H7 (cell line): ENCODE results near the genes BNIPL, C1orf56 and POGZ.

DNA sequence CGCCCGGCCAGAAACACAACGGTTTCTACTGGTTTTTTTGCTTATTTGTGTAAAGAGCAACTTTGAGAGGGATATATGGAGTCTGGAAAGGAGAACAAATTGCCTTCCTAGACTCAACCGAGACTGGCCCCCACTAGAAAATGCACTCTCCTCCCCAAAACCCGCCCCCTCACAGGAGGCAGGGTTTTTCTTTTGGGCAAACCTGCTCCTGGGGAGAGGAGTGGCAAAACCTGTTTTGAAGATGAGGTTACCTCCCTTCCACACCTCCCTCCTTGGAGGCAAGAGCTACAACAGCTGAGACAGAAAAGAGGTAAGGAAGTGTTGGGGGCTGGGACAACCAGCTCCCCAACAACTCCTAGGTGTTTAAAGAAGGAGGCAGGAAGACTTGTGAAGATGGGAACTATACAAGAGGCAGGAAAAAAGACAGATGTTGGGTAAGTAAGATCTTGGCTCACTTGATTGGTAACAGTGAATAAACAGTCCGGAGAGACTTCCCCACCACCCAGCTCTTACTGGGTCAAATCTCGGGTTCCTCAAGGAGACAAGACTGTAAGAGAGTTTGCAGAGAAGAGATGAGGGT lies at the start of gene BNIPL:
Gene BNIPL, plus strand, starts transcription at position 254 of the 580 bp plus-strand sequence.
- RAMPAGE, long total RNA, result no peak

GRCh38 chr1:151047561-151048466 lies at the start of gene C1orf56:
Gene C1orf56, plus strand, starts transcription at chr1:151047751.
- RAMPAGE, long total RNA, result start-site peak on the plus strand at chr1:151047707-151047737, 12 reads

DNA sequence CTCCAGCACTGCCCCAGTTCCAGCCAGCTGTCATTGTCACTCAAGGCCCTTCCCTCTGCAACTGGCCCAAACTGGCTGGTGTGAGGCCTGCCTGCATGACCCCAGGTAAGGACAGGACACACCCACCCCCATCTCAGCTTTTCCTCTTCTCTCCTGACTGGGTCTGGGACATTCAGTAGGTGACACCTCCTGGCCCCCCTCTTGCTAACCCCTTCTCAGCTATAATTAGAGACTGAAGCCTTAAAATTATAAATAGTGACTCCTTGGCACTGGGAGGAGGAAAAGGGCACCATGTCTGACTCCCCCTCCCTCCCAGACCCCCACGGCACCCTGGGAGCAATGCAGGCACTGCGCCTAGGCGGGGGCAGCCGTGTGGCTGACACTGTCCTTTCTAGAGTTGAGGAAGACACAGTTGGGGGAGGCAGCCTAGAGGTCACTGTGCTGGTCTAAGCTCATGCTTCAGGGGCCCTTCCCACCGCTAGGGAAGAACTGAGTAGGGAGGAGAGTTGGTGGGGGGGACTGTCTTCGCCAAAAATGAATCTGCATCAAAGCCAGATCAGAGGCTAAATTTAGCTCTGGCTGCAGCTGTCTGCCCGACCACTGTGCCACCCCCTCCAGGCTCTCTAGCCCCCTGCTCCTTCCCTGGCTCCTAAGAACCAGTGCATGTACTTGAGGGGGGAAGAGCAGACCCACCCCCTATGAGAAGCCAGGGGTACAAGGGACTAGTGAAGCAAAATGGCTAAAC lies 3.5 kb downstream of the SEMA6C start:
- RAMPAGE, long total RNA, result no peak

GRCh38 chr1:151237788-151238121 lies 16.8 kb upstream of the PSMD4 start:
- RAMPAGE, long total RNA, result no peak

DNA sequence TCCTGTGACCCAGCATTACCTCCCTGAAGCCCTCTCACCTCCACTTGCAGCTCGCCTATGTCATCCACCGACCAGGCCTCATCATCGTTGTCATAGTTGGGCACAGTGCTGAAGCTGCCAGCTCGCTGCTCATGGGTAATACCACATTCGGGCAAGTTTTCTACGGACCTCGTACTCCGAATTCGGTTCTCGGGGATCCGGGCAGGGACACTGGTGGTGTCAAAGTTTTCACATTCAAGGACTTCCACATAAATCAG lies 21.2 kb downstream of the PI4KB start:
- RAMPAGE, long total RNA, result no peak

DNA sequence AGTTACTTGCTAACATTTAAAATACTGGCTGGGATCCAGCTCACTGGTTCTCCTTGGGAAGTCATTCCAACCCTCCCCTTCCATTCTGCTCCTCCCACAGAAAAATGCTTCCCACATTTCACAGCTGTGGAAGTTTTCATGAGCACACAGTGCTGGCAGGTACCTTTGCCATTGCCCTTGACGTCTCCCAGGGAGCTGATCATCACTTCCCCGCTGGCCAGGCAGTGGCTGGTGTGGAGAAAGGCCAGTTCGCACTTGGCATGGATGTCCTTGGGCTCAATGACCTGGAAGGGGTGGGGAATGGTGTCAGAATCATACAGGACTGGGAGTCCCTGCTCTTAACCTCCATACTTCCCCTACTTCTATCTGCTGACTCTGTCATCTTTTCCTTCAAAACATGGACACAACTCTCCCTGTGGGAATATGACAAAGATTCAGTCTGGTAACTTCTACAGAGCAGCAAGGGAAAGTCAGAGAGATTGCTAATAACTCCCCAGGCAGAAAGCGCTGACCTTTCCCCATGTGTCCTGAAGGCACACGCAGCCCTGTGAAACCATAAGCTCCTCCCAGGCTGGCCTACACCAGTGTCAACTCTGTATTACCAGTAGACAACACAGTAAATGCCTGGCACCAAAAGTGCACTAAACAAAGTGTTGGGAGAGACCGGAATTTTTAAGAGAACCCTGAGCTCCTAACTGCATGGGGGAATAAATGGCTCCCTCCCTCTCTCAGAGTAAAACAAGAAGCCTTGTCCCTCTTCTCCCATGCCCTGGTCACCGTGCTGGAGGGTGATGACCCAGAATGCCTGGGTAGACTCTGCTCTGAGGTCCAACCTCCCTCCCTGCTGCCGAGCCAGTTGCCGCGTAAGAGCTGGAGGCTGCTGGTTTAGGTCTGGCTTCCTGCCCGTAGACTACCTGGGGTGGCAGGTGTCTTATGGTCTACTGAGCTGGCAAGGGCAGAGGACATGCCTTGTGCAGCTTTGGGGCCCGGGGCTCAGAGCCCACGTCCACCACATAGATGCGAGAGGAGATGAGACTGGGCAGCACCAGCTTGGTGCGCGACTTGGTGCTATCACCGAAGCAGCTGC lies 4.1 kb downstream of the SELENBP1 start:
- RAMPAGE, long total RNA, result no peak

DNA sequence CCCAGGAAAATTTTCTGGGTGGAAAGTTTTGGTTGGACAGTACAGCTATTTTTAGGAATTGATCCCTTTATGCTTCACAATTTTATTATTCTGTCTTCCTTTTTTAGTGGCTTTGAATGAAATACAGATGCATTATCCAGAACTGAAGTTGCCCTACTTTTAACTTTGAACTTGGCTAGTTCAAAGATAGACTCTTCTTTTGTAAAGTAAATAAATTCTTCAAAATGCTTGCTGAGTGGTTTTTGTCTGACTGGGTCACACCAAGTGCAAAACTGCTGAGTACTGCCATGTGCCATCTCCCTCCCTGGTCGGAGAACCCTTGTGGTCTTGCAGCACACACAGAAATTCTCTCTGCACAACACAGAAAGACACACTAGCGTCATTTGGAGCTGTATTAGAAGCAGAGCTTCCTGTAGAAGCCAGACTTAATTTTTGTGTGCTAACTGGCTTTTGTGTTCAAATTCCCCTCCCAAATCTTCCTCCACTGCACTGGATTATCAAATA lies 2.4 kb downstream of the PSMB4 start:
- RAMPAGE, long total RNA, result no peak

- RAMPAGE, long total RNA, result no peak
Observed at GRCh38 chr1:151459024-151459744, at the start of gene POGZ. Gene POGZ, minus strand, starts transcription at chr1:151459494.

DNA sequence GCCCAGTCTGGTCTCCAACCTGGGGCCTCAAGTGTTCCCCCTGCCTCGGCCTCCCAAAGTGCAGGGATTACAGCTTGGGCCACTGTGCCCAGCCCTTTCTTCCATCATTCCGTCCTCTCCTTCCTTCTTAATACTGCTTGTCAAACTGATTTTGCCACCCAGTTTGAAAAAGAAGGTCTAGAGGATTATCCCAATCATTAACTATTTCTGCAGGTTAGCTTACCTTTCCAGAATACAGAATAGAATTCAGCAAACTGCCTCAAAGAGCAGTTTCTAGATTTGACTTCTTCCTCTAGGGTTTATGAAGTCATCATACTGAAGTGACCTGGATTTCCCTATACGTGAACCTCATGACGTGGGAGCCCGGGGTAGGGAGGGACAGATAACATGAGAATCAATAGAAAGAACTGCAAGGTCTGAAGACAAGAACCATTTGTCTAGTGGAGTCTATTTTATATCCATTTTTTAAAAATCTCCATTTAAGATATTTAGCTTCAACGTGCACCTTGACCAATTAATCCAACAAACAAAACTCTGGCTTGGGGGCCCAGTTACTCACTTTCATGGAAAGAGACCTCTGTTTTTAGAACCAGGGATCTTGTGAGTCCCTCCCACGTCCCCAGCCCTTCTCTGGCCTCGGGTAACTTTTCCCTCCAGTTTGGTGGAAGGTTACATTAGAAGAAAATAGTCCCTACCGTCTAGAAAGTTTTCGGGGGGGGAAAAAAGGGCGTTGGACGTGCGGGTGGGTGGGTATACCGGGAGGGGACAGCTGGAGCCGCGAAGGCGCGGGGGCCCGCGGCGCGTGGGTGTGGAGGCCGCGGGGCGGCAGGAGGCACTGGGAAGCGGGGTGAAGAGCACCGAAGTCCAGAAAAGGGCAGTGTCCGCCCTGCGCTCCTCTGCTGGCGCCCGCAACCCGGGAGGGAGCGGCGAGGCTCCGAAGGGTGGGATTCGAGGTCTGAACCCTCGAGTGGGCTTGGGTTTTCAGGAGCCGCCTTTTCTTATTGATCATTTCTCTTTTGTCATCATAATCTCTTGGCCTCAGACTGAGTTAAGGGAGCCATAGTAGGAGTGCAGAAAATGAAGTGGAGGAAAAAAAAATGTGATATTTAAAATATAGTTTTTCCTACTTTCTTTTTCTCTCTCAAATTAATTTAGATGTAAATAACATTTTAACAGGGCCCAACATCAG lies 13.8 kb upstream of the POGZ start:
- RAMPAGE, long total RNA, result no peak

DNA sequence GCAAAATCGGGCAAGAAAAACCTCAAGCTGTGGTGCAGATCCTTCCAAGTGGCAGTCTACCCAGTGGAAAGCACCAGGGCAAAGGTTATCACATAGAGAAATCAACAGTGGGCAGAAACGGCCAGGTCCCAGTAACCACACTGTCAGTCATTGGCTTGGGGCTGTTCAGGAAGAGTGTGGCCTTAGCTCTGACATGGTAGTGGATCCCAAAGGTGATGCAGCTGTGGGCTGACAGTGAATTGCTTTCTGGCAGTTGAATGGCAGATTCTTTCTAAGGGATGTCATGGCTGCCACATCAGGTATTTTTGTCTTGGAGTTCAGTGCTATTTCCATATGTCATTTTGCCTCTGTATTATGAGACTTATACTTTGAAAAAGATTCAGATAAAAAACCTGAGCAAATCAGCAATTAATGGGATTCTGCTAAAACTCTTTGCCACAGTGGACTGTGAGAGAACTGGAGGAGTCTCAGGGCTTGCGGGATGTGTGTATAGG lies 8.1 kb upstream of the CGN start:
- RAMPAGE, long total RNA, result no peak

DNA sequence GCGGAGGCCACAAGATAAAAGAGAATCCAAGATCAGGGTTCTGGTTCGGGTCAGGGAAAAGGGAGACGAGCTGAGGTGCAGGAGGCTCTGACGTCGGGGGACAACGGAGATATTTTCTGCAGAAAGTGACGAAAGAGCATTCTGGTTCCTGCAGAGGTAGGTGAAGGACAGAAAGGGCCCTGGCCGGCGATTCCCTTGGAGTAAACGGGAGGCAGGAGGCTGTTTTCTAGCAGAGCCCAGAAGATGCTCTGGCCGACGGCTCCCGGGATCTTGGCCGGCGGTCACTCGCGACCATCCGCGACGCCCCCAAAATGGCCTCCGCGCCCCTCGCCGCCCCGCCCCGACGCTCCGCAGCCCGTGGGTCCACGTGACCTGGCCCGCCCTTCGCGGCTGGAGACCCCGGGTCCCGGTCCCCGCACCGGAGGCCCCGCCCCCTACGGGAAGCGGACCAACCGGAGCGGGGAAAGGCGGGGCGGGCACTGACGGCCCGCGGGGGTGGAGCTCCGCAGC lies 287 bp upstream of the CGN start:
- RAMPAGE, long total RNA, result no peak

DNA sequence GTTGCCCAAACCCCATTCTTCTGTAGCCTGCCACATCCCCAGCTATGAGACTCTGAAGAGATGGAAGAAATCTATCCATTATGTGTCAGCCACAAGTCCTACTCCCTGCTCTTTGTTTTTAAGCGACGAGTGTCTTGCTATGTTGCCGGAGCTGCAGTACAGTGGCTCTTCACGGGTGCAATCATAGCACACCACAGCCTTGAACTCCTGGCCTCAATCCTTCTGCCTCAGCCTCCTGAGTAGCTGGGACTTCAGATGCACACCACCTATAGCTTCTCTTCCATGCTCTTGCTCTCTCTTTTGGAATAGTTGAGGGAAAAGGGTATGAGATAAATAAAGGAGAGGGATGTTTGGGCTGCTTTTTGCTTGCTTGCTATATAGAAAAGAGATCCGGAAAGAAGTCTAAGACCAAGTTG lies 1.6 kb downstream of the TUFT1 start:
- RAMPAGE, long total RNA, result no peak

- RAMPAGE, long total RNA, result no peak
Observed at GRCh38 chr1:151762140-151762641, 1.1 kb downstream of the MRPL9 start.

DNA sequence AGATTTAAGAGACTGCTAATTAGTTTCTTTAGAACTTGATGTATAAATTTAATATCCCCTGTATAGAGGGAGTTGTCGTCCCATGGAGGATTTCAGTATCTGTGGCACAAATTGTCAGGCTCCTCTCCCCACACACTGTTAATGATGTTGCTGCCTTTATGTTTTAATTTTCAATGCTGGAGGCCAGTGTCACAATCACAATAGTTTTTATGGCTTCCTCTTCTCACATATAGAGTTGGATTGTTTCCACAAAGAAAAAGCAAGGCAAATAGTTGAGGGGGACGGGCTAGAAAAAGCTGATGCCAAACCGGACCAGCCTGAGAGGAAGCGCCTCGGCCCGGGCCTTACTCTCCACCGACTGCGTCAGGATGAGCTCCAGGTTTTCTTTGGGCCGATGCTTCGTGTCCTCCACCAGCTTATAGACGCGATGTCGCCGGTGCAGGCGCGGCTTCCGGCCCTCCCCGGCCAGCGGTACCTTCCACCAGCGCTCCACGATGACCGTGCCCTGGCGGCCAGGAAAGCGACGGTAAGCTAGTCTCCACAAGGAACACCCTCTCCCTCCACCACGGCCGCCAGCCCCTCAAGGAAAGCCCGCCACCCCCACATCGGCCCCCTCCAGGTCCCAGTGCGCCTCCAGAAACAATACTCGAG lies 529 bp downstream of the MRPL9 start:
- RAMPAGE, long total RNA, result no peak

DNA sequence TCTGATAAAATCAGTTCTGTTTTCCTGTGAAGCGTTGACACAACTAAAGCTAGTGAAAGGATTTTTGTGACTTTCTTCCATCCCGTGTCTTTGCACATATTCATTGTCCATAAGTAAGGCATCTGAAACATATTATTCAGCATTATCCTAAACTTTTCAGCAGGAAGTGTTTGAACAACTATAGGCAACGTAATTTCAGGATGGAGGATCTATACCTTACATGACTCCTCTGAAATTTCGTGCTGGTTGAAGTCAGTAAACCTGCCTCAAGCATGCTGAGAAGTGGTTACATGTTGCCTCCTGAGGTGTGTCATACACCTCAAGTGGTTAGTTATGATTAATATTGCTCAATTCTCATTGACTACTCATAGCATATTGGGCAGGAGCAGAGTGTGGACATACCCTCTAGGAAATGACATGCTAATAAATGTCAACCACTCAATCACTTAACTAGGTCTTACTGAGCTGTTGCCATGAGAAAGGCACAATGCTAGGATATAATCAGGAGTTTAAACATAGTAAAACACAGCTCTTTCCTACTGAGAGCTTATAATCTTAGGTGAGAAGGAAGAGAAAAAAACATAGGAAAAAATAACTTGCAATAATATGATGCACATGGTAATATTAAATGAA lies 37.0 kb upstream of the THEM4 start:
- RAMPAGE, long total RNA, result no peak

DNA sequence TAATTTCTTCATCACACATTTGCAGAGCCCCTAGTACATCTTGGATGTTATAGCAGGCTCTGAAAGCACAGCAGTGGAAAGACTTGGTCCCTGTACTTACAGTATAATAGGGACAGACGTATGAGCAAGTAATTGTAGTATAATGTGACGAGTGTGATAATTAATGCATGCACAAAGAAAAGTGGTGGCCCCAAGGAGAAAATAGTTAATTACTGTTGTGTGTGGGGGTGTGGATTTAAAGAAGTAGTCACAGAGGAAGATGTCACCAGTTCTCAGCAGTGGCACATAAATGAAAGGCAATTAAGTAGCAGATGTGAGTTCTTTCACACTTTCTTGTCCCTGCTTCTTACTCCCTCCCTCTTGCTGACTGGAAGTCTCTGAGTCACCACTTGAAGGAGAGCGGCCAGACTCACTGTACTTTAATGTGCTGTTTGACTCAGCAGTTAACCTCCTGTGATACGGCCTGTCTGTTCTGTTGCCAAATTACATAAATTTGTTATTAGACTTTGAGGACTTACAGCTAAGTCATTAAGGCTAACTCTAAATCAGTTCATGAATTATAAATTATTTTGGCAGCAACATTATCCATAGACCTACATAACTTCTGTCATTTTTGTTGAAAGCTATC lies 20.8 kb downstream of the S100A10 start:
- RAMPAGE, long total RNA, result no peak

- RAMPAGE, long total RNA, result no peak
Observed at GRCh38 chr1:151981071-151981585, 12.5 kb downstream of the S100A10 start.

DNA sequence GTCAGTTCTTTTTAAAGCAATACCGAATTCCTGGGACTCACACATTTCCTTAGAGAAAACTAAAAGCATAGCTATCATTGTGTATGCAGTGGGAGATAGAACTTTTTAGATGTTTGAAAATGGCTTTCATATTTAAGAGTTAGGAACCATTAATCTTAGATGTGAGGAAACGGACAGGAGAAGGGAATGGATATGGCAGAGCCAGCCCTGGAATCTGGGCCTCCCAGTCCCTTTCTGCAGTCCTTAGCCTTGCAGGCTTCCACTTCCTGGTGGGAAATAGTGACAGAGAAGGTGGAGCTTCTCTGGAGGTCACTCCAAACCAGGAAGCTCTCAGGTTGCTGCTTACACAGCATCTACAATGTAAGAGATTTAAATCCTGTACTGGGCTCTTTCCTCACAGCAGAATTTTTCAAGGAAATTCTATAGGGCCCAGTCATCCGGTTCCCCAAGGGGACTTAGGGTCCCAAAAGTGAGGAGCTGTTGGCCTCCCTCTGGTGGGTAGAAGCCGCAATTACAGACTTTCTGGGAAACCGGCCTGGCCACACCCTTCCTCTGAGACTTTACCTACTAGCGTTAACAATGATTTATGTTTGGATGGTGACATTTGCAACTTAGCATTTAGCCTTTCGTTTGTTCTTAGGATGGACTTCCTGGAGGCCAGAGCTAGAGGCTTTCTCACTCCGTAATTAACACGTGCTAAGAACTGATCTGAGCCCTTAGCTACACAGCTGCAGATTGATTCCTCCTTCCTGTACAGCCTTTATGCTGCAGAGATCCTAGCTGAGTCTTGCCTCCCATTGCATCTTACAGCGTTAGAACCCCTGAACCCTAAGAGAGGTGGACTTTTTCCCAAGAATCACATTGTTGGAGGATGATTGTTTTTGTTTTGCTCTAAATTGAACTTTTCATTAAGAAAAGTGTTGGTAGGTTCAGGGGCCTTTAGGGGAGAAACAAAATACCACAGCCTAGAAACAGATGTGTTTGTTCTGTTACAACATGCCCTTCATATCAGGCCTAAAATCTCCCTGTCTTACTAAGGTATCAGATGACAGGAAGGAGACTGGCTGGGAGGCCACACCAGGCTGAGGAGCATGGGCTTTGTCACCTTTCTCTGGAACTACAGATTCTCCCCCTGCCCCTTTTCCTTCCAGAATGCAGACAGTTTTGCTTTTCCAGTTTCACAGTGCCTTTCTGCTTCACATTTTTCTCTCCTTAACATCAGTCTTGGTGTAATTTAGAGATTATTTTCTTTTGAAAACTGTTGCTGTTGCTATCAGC lies 2.1 kb downstream of the S100A11 start:
- RAMPAGE, long total RNA, result no peak

DNA sequence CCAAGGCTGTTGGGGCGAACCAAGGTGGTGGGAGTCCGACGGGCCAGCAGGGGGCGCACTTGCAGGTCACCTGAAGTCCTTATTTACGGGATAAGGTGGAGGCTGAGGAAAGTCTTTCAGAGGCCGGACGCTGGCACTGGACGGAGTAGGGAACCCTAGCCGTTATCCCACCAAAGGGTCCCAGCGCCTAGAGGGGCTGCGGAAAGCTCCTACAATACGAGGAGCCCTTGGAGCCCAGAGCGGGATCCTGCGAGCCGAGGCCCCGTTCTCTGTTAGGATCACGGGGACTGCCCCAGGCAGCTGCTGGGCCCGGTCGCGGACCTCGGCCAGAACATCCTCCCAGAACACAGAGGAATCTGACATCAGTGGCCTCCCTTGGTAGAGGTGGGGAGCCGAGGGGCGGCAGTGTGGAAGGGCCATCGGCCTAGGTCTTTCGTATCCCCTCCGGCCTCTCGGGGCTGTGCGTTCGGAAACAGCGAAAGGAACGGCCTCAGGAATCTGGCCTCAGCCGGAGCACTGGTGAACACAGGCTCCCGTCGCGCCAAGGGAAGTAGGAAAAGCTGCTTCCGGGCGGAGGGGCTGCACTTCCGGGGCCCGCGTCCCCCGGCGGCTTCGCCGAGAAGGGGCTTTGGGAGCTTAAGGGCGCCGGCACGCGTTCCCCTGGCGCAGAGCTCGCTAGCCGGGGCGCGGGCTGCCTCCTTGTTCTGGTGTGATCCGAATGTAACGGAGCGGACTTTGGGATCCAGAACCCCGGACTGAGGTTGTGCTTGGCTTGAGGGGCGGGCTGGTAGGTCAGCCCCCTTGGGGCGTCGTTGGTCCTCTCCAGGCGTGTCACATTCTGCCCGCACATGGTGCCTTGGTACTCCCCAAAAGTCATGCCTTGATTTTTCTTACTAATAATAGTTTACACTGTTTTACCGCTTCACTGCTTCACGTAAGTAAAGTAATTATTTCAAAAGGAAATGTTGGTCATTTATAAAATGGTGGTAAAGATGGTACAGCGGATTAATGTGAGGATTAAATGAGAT lies 30.0 kb upstream of the RPTN start:
- RAMPAGE, long total RNA, result no peak

- RAMPAGE, long total RNA, result no peak
Observed at GRCh38 chr1:152708202-152708438, 160 bp downstream of the LCE4A start.